Diencephalon (tissue), 2 donors: ENCODE results near the gene FXN.

DNA sequence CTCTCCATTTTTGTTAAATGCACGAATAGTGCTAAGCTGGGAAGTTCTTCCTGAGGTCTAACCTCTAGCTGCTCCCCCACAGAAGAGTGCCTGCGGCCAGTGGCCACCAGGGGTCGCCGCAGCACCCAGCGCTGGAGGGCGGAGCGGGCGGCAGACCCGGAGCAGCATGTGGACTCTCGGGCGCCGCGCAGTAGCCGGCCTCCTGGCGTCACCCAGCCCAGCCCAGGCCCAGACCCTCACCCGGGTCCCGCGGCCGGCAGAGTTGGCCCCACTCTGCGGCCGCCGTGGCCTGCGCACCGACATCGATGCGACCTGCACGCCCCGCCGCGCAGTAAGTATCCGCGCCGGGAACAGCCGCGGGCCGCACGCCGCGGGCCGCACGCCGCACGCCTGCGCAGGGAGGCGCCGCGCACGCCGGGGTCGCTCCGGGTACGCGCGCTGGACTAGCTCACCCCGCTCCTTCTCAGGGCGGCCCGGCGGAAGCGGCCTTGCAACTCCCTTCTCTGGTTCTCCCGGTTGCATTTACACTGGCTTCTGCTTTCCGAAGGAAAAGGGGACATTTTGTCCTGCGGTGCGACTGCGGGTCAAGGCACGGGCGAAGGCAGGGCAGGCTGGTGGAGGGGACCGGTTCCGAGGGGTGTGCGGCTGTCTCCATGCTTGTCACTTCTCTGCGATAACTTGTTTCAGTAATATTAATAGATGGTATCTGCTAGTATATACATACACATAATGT is at the start of gene FXN:
Gene FXN, plus strand, starts transcription at position 136 of the 733 bp plus-strand sequence.
- RAMPAGE, long total RNA, result no peak

DNA sequence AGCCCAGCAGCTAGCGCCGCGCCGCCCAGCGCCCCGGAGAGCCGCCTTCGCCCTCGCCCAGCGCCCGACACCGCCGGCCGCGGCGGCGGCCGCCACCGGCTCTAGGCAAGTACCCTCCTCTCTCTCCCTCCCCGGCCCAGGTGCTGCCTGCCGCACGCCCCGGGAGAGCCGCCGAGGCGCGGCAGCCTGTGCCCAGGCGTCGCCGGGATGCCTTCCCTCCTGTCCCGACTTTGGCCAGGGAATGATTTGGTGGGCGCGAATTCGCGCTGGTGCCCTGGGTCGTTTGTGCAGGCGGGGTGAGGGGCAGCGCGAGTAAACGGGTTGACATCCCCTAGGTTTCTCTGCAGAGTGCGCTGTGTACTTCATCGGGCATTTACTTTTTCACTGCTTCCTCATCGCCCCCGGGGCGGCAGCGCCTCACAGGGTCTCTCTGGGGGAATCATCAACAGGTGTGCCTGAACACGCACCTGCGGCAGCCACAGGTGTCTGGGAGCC is 52.4 kb upstream of the TJP2 start:
- RAMPAGE, long total RNA, result no peak

DNA sequence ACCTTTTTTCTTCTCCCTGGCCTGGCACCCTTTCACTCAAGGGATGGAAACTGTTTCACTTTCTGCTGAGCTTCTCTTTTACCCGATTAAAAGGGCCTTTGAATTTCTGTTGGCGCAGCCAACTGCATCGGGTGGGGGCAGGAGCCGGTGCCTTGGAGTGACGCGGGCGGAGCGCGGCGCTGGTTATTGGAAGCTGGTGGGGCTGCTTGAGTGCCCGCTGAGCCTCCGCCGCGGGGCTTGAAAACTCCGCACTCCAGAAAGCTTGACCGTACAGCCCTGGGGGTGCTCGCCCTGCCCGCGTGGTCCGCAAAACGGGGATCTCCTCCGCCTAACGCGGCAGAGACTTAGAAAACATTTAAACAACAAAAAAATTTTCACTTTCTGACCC is 52.0 kb upstream of the TJP2 start:
- RAMPAGE, long total RNA, result no peak

DNA sequence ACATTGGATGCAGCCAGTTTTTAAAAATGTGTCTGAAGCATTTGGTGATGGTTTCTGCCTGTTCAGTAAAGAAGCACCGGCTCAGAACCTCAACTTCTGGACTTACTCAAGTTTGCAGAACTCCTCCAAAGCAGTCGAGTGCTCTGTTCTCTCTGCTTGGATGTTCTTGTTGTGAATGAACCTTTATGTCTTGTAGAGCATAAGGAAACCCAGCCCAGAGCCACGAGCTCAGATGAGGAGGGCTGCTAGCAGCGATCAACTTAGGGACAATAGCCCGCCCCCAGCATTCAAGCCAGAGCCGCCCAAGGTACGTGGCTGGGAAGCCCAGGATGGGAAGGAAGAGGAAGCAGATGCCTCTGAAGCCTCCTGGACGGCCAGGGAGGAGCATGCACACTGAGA is 75.1 kb downstream of the TJP2 start:
- RAMPAGE, long total RNA, result no peak

GRCh38 chr9:69581856-69582133 is 90.4 kb downstream of the APBA1 start:
- RAMPAGE, long total RNA, result no peak

DNA sequence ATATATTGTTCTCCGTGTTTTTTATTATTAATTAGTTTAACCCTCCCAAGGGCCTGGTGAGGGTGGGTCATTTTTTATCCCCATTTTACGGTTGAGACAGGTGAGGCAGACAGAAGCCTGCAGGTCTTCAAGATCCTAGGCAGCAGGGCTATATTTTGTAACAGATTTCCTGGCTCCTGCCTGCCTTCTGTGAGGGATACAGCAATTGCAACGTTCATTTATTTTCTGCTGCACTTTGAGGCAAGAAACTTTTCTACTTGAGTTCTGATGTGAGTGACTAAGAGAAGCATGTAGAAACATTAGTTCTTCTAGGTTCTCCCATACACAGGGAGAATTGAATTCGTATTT is 14.8 kb downstream of the MAMDC2 start:
- RAMPAGE, long total RNA, result no peak

GRCh38 chr9:70123539-70124301 is 80.1 kb downstream of the MAMDC2 start:
- RAMPAGE, long total RNA, result no peak

DNA sequence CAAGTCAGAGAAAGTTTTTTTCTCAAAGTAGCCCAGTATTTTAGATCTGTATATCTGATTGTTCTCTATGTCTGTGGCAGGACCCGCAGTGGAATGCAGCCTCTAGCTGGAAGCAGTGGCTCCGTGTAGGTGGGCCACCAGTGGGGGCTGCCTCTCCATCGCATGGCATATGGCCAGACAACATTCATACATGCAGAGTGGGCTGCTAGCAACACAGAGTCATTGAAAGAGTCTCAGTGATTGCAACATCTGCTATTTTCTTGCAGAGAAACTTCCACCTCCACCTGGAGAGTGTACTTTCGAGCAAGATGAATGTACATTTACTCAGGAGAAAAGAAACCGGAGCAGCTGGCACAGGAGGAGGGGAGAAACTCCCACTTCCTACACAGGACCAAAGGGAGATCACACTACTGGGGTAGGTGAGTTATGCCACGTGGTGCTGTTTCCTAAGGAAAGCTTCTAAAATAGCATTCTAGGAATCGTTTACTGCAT is 88.5 kb upstream of the SMC5 start:
- RAMPAGE, long total RNA, result no peak

DNA sequence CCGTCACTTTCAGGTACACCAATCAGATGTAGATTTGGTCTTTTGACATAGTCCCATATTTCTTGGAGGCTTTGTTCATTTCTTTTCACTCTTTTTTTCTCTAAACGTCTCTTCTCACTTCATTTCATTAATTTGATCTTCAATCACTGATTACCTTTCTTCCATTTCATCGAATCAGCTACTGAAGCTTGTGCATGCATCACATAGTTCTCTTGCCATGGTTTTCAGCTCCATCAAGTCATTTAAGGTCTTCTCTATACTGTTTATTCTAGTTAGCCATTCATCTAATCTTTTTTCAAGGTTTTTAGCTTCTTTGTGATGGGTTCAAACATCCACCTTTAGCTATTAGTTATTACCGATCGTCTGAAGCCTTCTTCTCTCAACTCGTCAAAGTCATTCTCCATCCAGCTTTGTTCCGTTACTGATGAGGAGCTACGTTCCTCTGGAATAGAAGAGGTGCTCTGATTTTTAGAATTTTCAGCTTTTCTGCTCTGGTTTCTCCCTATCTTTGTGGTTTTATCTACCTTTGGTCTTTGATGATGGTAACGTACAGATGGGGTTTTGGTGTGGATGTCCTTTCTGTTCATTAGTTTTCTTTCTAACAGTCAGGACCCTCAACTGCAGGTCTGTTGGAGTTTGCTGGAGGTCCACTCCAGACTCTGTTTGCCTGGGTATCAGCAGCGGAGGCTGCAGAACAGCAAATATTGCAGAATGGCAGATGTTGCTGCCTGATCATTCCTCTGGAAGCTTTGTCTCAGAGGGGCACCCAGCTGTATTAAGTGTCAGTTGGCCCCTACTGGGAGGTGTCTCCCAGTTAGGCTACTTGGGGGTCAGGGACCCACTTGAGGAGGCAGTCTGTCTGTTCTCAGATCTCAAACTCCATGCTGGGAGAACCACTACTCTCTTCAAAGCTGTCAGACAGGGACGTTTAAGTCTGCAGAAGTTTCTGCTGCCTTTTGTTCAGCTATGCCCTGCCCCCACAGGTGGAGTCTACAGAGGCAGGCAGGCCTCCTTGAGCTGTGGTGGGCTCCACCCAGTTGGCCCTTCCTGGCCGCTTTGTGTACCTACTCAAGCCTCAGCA is 47.2 kb upstream of the SMC5 start:
- RAMPAGE, long total RNA, result no peak

GRCh38 chr9:70216974-70217385 is 41.8 kb upstream of the SMC5 start:
- RAMPAGE, long total RNA, result no peak

DNA sequence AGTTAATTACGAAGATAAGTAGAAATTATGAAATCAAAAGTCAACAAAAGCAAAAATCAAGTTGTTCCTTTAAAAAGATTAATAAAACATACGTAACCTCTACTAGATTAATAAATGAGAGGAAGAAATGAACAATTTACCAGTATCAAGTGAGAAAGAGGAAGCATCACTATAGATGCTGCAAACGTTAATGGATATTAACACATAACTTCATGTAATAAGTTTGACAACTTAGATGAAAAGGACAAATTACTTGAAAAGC is 3.6 kb upstream of the SMC5 start:
- RAMPAGE, long total RNA, result no peak

- RAMPAGE, long total RNA, result no peak
Measured at GRCh38 chr9:70282381-70282641, 23.5 kb downstream of the SMC5 start.

DNA sequence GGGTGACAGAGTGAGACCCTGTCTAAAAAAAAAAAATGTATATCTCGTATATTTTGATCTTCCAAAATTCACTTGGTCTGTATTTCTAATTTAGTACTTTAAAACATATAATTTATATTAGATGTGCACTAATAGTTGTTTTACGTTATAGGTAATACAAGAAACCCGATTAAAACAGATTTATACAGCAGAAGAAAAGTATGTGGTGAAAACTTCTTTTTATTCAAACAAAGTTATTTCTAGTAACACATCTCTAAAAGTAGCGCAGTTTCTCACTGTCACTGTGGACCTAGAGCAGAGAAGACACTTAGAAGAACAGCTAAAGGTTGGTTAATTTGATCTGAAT is 59.6 kb downstream of the SMC5 start:
- RAMPAGE, long total RNA, result no peak

DNA sequence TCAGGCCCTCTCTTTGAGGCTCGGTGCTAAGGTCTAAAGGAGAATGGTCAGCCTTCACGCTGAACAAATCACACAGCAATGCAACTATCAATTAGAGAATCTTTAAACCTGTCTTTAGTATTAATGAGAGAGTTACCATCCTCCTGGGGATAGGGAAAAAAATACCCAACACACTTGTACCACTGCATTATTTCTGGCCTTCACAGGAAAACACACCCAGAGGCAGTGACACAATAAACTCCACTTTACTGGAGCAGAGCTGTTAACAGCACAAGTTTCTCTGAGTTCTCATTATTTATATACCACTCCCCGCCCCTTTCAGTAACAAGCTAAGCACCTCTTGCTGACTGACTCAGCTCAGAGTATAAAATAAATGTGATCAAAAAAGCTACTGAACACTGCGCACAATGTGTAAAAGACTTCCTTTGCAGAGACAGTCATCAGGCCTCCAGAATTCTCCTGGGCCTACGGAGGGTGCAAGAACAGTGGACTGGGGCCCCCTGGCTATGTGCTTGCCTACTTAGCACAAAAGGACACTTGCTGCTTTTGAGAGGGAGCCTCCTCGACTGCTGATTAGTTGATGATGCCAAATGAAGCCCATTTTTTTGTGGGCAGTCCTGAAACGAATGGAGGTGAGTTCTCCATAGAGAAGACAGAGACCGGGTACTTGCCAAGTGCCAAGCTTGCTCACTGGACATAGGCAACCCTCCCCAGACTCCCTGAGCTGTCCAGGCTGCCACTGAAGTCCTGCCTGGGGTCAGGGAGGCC is 21.5 kb downstream of the KLF9 start:
- RAMPAGE, long total RNA, result no peak

- RAMPAGE, long total RNA, result no peak
Measured at GRCh38 chr9:70406684-70407447, 7.6 kb downstream of the KLF9 start.

DNA sequence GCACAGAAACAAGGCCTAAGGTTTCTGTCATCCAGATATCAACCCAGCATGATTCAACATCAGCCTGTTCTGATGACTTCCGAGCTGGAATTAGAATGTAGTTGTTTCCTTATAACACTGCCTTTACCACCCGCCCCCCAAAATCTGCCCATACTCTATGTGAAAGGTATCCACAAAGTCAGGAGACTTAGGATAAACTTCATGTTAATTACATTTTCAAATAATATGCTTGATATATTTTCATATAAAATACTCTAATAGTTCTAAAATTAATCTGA is 5.1 kb downstream of the KLF9 start:
- RAMPAGE, long total RNA, result no peak

DNA sequence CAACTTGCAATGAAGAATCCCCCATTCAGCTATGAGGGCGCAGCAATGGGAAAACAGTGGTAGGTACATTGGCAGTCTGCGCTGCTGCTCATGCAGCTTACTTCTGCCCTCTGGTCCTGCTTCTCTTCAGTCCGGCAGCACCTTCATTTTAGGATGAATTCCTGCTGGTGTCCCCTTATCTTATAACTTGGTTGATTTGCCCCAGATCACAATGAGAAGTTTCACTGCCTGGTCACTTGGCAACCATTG is 26.4 kb upstream of the CEMIP2 start:
- RAMPAGE, long total RNA, result no peak

DNA sequence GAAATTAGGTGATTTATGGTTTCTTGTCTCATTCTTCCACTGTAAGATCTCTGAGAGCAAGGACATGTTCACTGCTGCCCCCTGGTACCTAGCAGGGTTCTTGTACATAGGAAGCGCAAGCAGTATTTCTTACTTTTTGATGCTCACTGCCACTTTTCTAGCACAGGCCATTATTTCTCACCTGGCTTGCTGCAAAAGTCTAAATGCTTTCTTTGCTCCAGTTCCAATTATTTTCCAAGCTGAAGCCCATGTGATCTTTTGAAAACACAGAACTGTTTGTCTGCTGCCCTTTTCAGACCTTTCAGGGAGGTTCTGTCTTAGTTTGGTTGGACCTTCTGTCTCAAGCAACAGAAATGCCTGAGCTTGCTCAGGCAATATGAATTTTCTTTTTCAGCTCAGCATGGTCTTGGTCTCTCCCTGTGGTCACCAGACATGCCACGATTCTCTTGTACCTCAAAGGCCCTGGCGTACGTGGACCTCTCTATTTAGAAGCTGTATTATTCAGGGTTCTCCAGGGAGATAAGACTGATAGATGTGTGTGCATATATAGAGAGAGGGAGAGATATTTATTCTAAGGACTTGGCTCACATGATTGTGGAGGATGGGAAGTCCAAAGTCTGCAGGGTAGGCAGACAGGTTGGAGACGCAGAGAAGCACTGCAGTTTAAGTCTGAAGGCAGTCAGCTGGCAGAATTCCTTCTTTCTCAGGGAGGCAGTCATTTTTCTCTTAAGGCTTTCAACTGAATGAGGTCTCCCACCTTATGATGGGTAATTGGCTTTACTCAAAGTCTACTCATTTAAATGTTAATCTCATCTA is 16.5 kb downstream of the C9orf57 start:
- RAMPAGE, long total RNA, result no peak

DNA sequence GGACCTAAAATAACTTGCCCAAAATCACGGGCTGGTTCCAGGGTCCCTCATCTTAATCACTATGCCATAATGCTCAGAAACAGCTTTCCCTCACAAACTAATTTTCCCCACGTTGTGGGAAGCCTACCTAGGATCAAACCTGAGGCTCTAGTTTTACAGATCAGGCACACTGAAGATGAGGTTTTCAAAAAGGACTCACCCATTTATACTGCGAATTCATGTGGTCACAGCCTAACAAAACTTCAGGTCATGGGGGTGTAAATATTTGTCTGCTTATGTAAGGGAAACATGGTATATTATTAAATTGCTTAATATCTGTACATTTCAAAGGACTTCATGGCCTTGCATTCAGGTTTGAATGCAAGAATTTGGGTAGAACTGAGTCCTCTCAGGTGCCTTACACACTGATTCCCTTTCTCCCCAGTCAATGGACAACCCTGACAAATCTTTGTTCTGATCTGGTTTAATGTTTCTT is 12.1 kb downstream of the ZFAND5 start:
- RAMPAGE, long total RNA, result no peak

GRCh38 chr9:72396542-72396944 is 31.5 kb upstream of the ZFAND5 start:
- RAMPAGE, long total RNA, result no peak